Suprapubic skin (tissue), 4 donors: ENCODE data around the gene NOMO3.

- PRO-cap = no peak
- RAMPAGE, long total RNA, 4 experiments = no peak in any of the 4 experiments
Measured at GRCh38 chr16:15398641-15399346, 3.2 kb downstream of the MPV17L start.

DNA sequence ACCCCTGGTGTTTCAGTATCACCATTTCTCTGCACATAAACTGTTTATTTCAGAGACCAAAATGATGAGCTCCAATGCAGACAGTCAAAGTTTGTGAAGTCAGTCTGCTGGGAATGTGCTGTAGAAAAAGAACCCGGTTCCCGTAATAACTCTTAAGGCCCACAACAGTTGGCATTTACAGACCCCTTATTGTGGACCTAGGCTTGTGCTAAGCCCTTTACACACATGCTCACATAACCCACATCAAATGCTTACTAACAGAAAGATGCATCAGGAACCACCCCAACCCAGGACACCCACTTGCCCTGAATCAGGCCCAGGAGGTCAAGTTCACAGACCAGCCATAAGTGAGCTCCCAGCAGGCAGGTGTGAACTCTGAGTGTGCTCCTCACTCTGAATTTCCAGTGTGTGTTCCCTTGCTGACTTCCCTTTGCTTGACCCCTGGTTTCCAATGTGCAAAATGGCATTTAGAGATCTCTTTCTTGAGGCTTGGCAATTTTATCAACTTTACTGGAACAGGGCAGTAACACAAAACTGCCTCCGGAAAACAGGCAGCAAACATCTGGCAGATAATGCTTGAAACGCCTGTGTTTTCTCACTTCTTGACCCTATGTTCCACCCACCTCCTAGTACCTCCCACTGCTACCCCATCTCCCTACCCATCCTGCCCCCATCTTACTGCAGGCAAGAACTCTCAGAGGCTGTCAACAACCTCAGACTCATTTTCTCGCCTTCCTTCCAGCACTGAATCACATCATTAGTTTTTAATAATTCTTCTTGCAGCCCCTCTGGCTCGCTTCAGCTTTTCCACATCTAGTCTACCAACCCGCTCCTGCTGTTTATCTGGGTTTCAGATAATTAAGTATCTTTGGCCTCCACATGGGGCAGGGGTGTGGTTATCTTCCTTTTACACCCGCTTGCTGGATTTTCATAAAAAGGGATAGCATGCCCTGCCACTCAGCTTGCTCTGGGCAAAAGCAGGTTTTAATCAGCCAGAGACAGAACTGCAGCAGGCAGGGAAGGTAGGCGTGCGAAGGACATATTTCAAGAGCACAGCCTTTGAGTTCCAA is 87.2 kb downstream of the BMERB1 start:
- PRO-cap = no peak
- RAMPAGE, long total RNA, 4 experiments = no peak in any of the 4 experiments

DNA sequence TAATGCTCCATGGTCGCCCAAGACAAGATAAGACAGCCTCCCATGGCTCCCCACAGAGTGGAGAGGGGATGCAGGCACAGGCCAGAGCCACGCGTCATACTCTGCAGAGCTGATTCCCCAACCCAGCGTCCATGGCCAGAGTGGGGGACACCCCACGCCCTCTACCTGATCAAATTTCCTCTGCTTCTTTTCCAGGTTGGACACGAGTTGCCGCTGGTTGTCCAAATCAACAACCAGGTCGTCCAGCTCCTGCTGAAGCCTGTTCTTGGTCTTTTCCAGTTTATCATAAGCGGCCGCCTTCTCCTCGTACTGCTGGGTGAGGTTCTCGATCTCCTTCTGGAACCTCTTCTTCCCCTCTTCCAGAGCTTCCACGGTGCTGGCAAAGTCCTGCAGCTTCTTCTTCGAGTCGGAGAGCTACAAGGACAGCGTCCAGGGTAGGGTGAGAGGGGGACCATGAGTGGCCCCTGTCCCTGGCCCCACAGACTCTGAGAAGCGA is 74.0 kb downstream of the NDE1 start:
- PRO-cap = no peak
- RAMPAGE, long total RNA, 4 experiments = no peak in any of the 4 experiments

- PRO-cap = no peak
- RAMPAGE, long total RNA, 4 experiments = no peak in any of the 4 experiments
Measured at GRCh38 chr16:15829295-15830016, 27.4 kb downstream of the MYH11 start.

DNA sequence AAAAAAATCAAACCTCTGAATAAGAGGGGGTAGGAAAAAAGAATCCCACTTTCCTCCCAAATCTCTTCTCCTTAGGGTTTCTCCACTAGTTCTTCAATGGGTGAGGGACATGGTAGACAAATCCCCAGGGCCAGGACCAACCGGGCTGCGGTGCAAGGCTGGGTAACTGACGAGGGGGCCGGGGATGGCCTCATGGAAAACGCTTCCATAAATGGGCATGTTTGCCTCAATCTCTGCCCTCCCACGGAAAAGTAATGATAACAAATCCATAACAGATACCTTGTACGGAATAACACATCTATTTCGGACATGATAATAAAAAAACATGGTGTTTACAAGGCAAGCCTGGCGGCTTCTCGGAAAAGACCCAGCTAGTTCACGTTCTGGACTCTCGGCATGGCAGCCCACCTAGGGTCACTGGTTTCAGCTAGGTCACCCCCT is 2.0 kb downstream of the MYH11 start:
- PRO-cap = no peak
- RAMPAGE, long total RNA, 4 experiments = no peak in any of the 4 experiments

- PRO-cap = no peak
- RAMPAGE, long total RNA, 4 experiments = no peak in any of the 4 experiments
Measured at GRCh38 chr16:15855710-15856186, 1.1 kb downstream of the MYH11 start.

DNA sequence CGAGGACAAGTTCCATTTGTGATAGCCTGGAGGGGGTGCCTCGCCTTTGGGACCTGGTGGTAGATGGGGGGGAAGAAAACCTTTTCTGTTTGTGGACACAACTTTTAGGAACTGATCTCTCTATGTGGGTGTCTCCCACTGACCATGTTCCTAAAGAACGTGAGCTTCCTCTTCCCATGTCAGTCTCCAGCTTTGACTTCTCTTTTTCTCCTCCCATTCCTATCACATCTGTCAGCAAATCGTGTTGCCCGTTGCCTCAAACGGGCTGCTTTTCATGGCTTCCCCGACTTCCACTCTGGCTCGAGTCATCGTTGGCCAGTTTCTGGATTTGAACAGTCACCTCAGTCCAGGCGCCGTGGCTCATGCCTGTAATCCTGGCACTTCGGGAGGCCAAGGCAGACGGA is 5.3 kb downstream of the ABCC1 start:
- PRO-cap = no peak
- RAMPAGE, long total RNA, 4 experiments = no peak in any of the 4 experiments

GRCh38 chr16:15983747-15984408 is 34.5 kb downstream of the ABCC1 start:
- PRO-cap = no peak
- RAMPAGE, long total RNA, 4 experiments = no peak in any of the 4 experiments

DNA sequence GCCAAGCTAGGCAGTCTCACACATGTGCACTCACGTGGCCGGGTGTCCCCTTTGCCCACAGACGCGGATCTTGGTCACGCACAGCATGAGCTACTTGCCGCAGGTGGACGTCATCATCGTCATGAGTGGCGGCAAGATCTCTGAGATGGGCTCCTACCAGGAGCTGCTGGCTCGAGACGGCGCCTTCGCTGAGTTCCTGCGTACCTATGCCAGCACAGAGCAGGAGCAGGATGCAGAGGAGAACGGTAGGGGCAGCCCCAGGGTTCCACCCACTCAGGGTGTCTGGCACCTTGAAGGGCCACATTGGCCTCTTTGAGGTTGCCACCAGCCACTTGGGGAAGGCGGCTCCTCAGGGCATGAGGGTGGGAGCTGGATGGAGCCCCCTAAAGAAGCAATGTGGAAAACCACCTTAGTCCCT is 132.9 kb downstream of the ABCC6 start:
- PRO-cap = no peak
- RAMPAGE, long total RNA, 4 experiments = start-site peak on the plus strand in 1 of 4 experiments, centred at position 94 of the sequence, 38 reads per replicate

GRCh38 chr16:16232302-16232797 is at the start of gene NOMO3:
TSS of gene NOMO3 (plus strand) at chr16:16232528.
- PRO-cap = unidirectional peak, plus-strand start at chr16:16232528
- RAMPAGE, long total RNA, 4 experiments = no peak in any of the 4 experiments

DNA sequence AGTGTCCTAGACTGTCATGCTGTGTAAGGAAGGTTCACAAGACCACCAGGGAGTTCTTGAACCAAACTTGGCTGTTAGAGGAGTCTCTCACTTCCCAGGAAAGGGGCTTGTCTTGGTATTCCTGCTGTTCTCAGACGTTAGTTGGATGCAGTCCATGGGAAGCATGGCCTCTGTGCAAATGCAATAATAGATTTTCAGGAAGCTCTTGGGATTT is 425.8 kb downstream of the NPIPA7 start:
- PRO-cap = no peak
- RAMPAGE, long total RNA, 4 experiments = no peak in any of the 4 experiments

GRCh38 chr16:17346449-17347673 is 123.9 kb downstream of the XYLT1 start:
- PRO-cap = no peak
- RAMPAGE, long total RNA, 4 experiments = no peak in any of the 4 experiments

- PRO-cap = no peak
- RAMPAGE, long total RNA, 4 experiments = no peak in any of the 4 experiments
Measured at GRCh38 chr16:17370255-17370784, 100.4 kb downstream of the XYLT1 start.

DNA sequence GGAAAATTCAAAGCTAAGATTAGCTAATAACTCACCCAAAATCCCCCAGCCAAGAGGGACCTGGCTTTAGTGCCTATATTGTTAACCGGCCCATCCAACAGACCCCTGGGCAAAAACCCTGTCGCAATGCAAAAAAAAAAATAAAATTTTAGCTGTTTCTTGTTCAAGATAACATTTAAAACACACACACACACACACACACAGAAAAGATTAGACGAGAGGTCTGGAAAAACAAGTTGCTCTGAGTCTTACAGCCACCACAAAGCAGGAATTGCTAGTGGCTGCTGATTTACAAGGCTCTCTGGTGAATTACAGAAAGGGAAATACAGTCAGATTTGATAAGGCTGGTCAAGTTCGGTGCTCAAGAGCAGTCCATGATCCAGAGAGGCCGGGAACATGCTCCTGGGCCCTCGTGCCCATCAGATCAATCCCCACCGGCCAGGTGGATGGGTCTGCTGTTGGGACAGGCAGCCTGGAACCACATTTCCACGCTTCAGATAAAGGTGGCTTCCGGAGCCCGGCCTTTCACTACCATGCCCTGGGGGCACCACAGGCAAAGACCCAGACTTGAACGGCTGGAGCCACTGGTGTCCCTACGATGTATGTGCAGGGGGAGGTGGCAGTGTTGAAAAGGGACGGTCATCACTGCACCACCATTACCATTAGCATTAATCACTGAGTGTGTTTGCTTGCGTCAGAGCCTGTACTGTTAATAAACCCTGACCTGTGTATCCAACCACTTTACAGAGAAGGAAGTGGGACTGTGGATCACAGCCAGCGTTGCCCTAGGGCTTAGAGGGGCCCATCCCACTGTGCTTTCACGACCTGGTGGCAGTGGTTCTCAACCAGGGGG is 95.2 kb downstream of the XYLT1 start:
- PRO-cap = no peak
- RAMPAGE, long total RNA, 4 experiments = no peak in any of the 4 experiments

GRCh38 chr16:17461944-17462789 is 8.6 kb downstream of the XYLT1 start:
- PRO-cap = no peak
- RAMPAGE, long total RNA, 4 experiments = no peak in any of the 4 experiments

DNA sequence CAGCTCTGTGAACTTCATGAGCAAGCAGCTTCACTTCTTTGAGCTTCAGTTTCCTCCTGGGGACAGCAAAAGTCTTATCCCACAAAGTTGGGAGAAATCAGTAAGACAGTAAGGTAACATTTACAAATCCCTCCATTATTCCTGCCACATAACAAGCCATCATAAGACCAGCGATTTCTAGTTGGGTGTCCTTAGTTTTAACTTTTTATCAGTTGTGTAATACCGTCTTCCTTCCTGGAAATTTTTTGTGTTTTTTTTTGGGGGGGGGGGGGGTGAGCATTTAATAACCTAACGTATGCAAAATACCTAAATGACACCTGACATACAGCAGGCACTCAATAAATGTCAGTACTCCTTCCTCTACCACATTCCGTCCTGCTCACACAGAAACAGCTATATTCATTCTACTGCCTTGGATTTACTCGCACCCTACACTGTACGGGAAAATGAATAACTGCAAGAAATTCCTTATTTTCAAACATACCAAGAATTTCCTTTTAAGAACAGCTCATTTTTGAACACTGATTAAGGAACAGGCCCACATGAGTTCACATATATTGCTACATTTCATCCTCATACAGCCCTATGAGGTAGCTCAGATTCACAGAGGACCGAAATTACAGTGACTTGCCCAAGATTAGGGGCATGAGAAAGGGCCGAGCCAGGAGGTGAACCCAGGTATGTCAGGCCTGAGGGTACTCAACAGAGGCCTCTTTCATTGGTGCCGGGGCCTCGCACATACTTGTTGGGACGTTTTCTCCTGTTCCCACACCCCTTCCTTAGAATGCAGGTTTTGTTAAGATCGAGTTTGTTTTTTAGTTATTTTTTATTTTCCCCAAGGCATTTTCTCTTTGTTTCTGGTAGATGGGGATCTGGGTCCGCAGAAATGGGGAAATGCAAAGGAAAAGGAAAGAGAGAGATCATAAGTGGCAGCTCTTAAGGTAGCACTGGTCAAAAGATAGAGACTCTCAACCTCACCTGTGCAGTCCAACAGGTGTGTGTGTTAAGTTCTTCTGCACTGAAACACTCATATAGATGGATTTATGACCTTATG is 5.1 kb downstream of the XYLT1 start:
- PRO-cap = no peak
- RAMPAGE, long total RNA, 4 experiments = start-site peak on the minus strand in 1 of 4 experiments, centred at position 142 of the sequence, 12 reads per replicate

DNA sequence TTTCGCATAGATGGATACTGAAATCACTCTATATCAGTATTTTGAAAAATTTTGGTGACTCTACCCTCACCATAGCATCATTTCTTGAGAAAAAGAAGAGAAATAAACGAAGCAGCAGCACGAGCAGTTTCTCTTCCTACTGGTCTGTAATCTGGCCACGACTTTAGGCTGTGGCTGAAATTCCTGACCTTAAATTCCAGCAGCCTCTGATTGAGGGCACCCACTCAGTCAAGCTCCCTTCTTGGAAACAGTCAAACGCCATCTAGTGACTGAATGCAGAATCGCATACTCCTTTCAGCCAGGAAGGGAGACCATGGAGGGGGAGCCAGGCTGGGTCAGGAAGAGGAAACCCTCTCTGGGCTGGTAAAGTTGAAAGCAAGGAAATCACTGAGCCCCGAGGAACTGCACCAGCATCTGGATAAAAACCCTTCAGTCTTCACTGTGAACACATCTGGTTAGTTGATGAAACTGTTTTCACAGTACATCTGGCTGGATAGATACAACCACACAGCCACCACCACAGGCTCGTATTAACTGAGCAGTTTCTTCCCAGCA is 108.5 kb upstream of the XYLT1 start:
- PRO-cap = no peak
- RAMPAGE, long total RNA, 4 experiments = no peak in any of the 4 experiments

DNA sequence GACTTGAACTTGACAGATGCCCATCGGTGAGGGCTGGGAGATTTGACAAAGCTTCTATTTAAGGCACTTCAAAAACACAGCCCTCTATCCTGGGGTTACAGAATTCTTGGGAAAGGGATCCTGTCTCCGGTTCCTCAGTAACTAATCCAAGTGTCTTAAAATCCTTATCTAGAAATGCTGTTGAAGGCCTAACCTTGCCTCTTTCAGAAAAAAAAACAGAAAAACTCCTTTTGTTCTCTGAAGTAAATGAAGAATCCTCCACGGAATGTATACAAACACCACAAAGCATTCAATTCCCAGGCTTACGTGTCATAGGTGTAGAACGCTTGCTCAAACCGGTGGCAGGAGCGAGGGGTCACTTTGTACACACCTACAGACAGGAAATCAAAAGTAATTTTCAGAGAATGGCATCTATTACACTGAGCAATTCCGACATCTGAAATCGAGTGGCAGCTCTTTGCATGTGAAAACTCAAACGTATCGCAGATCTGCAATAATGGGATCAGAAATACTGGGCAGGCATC is 37.7 kb downstream of the NOMO2 start:
- PRO-cap = no peak
- RAMPAGE, long total RNA, 4 experiments = no peak in any of the 4 experiments

DNA sequence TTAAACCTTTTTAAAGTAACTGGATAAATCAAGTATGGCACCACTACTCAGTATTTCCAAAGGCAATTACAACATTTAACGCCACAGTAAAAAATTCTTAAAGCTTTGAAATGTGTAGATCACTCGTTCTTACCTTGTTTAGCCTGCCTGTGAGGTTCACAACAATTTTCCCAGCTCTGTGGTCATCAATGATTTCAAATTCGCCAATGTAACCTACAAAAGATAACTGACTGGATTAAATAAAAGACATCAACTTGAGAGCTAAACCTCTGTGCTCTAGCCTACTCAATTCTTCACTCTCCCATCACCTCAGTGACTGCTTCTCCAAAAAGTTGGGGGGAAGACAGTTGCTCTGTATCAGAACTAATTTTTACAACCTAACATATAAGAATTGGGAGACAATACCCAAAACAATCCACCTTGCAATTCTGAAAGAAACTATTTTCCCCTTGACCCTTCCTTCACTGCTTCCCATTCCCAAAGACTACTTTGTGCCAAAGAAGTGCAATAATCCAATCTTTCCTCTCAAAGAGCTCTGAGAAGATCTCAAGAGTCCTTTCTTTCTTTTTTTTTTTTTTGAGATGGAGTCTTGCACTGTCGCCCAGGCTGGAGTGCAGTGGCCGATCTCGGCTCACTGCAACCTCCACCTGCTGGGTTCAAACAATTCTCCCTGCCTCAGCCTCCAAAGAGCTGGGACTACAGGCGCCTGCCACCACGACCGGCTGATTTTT is 2.0 kb downstream of the RPS15A start:
- PRO-cap = no peak
- RAMPAGE, long total RNA, 4 experiments = no peak in any of the 4 experiments

- PRO-cap = no peak
- RAMPAGE, long total RNA, 4 experiments = start-site peak on the minus strand in 2 of 4 experiments, at chr16:18838357-18838659 at its widest, 41 to 148 reads per replicate
Measured at GRCh38 chr16:18837932-18838998, 36.9 kb upstream of the ARL6IP1 start.